Right atrium auricular region (tissue), 2 donors: Measurements from ENCODE around the genes PPP2R5D, SLC22A7 and ZNF318.

GRCh38 chr6:42099526-42100134 lies 42.8 kb downstream of the C6orf132 start:
- PRO-cap, result no peak
- RAMPAGE, long total RNA, 2 experiments, result no peak in any of the 2 experiments

DNA sequence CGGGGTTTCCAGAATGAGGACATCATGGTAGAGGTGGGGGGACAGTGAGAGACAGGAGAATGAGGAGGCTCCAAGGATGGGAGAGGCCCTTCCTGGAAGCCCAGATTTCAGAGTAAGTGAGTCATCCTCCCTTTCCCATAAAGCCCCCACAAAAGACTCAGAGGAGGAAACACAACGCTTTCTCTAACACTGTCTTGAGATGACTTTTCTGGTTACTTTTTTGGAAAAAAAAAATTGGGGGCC lies 41.9 kb downstream of the C6orf132 start:
- PRO-cap, result no peak
- RAMPAGE, long total RNA, 2 experiments, result no peak in any of the 2 experiments

GRCh38 chr6:42259387-42260196 lies 41.9 kb upstream of the MRPS10 start:
- PRO-cap, result no peak
- RAMPAGE, long total RNA, 2 experiments, result no peak in any of the 2 experiments

- PRO-cap, result no peak
- RAMPAGE, long total RNA, 2 experiments, result no peak in any of the 2 experiments
These were observed 84.0 kb downstream of the TRERF1 start for GRCh38 chr6:42367740-42368076.

- PRO-cap, result no peak
- RAMPAGE, long total RNA, 2 experiments, result no peak in any of the 2 experiments
These were observed 23.1 kb downstream of the TRERF1 start for GRCh38 chr6:42428491-42429149.

GRCh38 chr6:42548027-42548561 lies 15.7 kb upstream of the UBR2 start:
- PRO-cap, result no peak
- RAMPAGE, long total RNA, 2 experiments, result no peak in any of the 2 experiments

GRCh38 chr6:42774688-42775682 lies 6.9 kb upstream of the BICRAL start:
- PRO-cap, result no peak
- RAMPAGE, long total RNA, 2 experiments, result no peak in any of the 2 experiments

DNA sequence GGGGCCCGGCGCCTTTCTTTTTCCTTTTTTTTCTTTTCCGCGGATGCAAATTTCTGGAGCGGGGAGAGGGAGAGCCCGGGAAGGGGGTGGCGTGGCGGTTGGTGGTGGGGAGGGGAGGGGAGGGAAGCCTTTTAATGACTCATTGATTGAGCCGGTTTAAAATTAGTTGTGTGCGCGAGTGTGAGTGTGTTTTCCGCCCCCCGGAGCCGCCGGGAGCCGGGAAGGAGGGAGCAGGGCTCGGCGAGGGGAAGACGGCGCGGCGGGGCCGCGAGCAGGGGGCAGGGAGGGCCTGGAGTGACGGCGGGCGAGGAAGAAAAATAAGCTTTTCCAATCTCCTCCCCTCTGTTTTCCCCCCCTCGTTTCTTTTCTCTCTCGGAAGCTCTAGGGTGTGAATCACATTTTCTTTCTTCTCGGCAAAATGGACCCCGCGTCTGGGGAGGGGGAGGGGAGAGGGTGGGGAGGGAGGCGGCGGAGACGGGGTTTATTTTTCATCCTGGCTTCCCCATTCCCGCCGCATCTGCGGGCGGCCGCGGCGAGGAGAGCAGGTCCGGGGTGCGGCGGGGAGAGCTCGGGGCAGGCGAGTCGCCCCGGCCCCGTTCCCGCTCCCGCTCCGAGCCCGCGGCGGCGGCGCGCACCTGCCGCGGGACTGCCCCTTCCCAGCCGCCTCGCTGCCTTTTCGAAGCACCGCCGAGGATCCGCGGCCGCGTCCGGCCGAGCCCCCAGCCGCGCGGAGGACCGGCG lies 857 bp downstream of the BICRAL start:
- PRO-cap, result bidirectional peak, plus-strand start at position 505 of the sequence, minus-strand start at position 299 of the sequence; bidirectional peak, plus-strand start at position 679 of the sequence, minus-strand start at position 648 of the sequence
- RAMPAGE, long total RNA, 2 experiments, result no peak in any of the 2 experiments

GRCh38 chr6:42942344-42943240 lies 13.3 kb downstream of the CNPY3 start:
- PRO-cap, result no peak
- RAMPAGE, long total RNA, 2 experiments, result no peak in any of the 2 experiments

DNA sequence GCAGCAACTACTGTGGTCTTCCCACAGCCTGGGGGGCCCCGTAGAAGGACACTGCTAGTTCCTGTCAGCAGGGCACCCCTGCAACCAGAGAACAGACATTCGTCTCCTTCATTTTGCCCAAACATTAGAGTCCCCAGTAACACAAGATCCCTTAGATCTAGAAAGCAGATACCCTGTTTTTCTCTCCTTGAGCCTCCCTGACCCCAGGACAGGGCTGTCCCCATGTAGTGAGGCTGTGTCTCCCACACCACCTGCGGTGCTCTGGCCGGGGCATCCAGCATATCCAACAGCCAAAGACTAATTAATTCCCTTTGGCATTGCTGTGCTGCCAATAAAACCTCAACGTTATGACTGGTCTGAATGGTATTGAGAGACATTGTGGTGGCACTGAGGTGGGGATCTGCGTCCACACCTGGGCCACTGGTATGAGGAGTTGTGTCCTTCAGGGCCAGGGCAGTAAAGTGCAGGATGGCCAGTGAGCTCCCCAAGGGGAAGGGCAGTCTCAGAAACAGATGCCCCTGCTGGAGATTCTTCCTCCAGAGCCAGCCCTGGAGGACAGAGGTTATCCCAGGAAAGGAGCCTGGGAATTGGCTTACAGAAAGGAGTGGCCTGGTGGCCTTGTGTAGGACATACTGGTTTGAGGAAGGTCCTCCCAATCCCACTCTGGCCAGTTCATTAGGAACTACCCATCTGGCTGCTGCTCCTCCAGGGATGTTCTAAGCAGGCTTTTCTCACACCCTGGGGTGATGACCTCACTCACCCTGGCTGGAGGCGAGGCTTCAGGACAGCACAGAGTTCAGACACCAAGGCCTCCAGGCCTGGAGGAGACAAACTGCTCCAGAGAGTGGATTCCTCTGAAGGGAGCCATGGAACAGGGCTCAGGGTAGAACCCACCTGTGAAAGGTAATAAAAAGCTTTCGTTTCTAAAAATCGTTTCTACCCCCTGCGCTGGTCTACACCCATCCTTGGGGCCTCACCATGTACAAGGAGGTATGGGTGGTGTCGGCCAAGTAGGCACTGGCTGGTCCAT lies 8.7 kb downstream of the GNMT start:
- PRO-cap, result no peak
- RAMPAGE, long total RNA, 2 experiments, result no peak in any of the 2 experiments

GRCh38 chr6:42983890-42985120 lies at the start of gene PPP2R5D:
PPP2R5D (plus strand) TSS chr6:42984570.
- PRO-cap, result bidirectional peak, plus-strand start at chr6:42984589, minus-strand start at chr6:42984309
- RAMPAGE, long total RNA, 2 experiments, result start-site peak on the plus strand in 2 of 2 experiments, at chr6:42984566-42984626 at its widest, 152 to 543 reads per replicate

DNA sequence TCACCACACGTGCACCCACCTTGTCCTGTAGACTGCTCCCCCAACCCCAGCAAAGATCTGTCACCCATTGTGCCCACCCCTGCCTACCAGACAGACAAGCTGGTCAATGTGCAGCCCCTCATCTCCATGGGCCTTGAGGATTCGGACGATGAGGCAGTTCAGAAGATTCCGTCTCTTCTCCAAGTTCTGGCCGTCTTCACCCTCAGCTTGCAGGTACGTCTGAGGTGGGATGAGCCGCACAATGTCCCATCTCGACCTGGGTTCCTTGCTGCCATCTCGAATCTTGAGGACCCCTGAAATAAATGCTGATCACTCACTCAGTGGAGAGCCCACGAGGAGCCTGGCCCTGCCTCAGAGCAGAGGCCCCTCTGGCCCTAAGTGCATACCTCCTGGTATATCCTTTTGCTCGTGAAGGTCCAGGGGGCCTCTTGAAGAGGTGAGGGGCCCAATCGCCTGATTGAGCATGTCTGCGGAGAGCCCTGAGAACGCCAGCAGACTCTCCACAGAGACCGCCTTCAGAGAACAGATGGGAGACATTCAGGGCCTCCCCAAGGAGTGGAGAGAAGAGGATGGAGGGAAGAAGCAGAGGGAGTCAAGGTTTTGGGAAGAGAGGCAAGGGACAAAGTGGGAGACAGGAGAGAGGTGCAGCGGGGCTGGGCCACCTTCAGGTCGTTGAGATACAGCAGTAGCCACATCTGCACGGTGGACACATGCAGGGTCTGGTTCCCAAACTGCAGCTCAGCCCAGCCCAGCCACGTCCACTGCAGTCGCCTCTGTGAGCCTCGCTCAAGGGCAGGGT lies 15.3 kb downstream of the CUL7 start:
- PRO-cap, result no peak
- RAMPAGE, long total RNA, 2 experiments, result no peak in any of the 2 experiments

- PRO-cap, result no peak
- RAMPAGE, long total RNA, 2 experiments, result no peak in any of the 2 experiments
These were observed 26.9 kb upstream of the SRF start for GRCh38 chr6:43144065-43144656.

GRCh38 chr6:43172081-43172908 lies 1.2 kb downstream of the SRF start:
- PRO-cap, result bidirectional peak, plus-strand start at chr6:43172390, minus-strand start at chr6:43172291; unidirectional peak, minus-strand start at chr6:43172770
- RAMPAGE, long total RNA, 2 experiments, result start-site peak on the plus strand in 1 of 2 experiments, at chr6:43172327-43172439 at its widest, 30 reads per replicate

- PRO-cap, result no peak
- RAMPAGE, long total RNA, 2 experiments, result no peak in any of the 2 experiments
These were observed 1.8 kb downstream of the SRF start for GRCh38 chr6:43172909-43173231.

DNA sequence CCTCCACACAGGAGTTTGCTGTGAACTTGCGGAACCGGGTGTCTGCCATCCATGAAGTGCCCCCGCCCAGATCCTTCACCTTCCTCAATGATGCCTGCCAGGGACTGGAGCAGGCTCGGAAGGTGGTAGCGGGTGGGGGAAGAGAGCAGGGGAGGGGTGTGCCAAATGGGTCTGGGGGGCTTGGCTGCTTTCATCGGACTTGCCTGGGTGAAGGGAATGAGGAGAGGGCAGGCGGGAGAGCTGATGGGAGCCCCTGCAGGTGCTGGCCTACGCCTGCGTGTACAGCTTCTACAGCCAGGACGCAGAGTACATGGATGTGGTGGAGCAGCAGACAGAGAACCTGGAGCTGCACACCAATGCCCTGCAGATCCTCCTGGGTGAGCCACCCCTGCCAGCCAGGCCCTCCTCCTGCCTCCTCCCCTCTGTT lies 6.7 kb downstream of the DNPH1 start:
- PRO-cap, result no peak
- RAMPAGE, long total RNA, 2 experiments, result no peak in any of the 2 experiments

DNA sequence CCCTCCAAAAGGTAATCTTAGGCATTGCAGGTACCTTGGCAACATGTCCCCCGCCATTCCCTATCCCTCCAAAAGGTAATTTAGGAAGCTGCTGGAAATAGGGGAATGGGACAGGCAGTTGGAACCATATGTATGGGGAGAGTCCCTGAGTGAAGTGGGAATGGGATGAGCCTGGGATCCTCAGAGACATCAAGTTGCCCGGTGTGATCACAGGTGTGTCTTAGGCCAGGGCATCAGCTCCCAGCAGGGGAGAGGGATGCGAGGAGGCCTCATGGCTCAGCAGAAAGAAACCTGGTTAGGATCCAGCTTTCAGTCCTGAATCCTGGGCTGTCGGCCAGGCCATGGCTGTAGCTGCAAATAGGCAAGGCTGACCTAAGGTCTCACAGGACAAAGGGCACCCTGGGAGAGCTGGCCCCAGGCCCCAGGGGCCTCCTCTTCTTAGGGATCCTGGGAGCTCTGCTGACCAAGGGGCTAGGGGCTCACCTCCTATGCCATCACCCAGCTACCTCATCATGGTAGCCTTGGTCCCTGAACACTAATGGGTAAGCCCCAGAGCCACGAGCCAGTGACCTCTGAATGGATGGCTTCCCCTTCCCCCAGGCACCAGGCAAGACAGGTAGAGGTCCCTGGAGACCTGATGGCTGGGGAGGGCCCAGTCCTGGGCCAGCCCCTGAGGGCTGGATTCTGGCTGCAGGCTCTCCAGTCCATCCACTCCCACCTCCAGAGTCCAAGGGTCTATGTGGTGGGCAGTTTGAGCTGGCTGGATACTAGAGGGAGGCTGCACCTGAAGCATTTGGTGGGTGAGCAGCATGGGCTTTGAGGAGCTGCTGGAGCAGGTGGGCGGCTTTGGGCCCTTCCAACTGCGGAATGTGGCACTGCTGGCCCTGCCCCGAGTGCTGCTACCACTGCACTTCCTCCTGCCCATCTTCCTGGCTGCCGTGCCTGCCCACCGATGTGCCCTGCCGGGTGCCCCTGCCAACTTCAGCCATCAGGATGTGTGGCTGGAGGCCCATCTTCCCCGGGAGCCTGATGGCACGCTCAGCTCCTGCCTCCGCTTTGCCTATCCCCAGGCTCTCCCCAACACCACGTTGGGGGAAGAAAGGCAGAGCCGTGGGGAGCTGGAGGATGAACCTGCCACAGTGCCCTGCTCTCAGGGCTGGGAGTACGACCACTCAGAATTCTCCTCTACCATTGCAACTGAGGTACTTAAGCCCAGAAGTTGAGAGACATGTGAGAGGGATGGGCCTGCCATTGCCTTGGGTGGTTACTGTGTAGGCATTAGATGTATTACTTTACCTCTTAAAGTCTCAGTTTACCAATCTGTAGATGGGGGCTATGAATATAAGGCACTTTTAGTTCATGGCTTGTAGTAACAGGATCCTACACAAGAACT lies at the start of gene SLC22A7:
SLC22A7 (plus strand) TSS at position 711 of the 1,393 bp plus-strand sequence.
- PRO-cap, result no peak
- RAMPAGE, long total RNA, 2 experiments, result no peak in any of the 2 experiments

- PRO-cap, result bidirectional peak, plus-strand start at chr6:43369667, minus-strand start at chr6:43369398; bidirectional peak, plus-strand start at chr6:43369849, minus-strand start at chr6:43369745
- RAMPAGE, long total RNA, 2 experiments, result no peak in any of the 2 experiments
These were observed at the start of gene ZNF318 for GRCh38 chr6:43369116-43370020. ZNF318 (minus strand) TSS chr6:43369647.

DNA sequence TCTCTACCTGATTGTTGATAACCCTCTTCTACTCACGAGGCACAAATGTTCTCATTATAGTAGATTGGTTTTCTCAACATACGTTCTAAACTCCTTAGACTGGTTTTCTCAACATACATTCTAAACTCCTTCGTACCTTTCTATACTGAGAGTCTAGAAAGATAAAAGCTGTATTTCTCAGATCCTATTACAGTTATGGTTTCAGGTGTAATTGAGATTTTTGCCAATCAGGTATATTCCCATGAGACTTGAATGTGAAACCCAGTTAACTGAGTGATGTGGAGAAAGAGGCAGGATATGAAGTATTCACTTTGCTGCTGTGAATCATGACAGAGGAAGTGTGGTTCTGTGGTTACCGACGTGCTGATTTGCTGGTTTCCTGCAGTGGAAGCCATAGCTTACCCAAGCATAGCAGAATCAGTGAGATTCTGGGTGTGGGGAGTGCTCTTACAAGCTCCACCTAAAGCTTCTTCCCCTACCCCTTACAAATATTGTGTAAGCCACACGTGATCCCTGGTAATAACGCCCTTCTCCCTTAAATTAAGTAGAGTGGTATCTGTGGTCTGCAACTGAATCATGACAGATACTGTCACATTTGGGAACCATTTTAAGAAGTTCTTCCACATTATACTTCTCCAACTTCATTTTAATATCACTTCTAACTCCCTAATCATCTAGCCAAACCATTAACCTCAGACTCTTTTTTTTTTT lies 14.3 kb upstream of the ZNF318 start:
- PRO-cap, result no peak
- RAMPAGE, long total RNA, 2 experiments, result no peak in any of the 2 experiments

- PRO-cap, result no peak
- RAMPAGE, long total RNA, 2 experiments, result no peak in any of the 2 experiments
These were observed 1.6 kb upstream of the LRRC73 start for GRCh38 chr6:43511648-43512249.